ENCODE measurements around the gene SPATA20.

GRCh38 chr17:49497374-49498083 is 2.4 kb downstream of the NGFR start:
- PRO-cap: no peak
- RRBS: 17% methylated on average over 9 of the region's 58 CpGs

DNA sequence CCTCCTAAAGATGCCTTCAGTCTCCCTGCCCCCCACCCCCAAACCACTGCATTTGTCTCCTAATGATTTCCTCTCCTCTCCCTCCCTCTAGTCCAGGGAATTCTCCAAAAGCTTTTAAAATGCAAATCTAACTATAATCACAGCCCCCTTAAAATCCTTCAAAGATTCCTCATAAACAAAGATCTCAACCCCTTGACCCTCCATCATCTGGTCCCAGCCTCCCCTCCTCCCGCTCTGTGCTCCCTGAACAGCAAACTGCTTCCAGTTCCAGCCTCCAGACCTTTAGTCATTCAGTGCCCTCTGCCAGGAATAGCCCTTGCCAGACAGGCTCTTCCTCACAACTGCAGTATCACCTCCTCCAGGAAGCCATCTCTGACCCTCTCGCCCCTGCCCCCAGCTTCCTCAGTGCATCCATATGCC is 2.3 kb upstream of the NXPH3 start:
- PRO-cap: no peak
- RRBS: no CpG with 5 or more reads among the region's 2 CpGs

GRCh38 chr17:49576590-49577102 is 975 bp downstream of the NXPH3 start:
- PRO-cap: no peak
- RRBS: 4% methylated on average over 17 of the region's 43 CpGs

GRCh38 chr17:49787796-49788342 is 612 bp upstream of the KAT7 start:
- PRO-cap: no peak
- RRBS: no CpG with 5 or more reads among the region's 15 CpGs

DNA sequence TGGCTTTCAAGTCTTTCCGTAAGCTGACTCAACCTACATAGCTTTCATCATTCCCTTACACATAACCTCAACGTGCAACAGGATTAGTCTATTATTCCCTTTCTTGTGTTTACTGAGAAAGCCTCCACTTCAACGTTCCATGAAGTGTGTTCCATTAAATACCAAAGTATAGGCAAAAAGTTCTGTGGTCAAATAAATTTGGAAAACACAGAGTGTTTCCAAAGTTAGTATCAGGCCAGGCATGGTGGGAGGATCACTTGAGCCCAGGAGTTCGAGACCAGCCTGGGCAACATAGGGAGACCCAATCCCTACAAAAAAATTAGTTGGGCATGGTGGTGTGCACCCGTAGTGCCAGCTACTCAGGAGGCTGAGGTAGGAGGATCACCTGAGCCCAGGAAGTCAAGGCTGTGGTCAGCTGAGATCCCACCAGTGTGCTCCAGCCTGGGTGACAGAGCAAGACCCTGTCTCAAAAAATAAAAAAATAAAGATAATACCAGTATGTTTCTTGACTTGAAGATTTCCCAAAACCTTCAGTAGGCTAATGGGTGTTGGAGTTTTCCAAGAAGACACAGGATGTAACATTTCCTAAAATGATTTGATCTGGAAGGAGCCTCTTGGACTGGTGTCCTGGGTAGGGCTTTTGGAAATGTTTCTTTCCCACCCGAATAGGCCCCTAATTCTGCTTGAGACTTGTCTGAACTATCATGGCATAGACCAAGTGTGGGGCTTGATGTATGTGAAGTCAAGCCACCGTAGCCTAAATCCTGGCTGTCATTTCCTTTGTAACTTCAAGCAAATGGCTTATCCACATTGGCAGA is 13.1 kb downstream of the TAC4 start:
- PRO-cap: no peak
- RRBS: no CpG with 5 or more reads among the region's 7 CpGs

DNA sequence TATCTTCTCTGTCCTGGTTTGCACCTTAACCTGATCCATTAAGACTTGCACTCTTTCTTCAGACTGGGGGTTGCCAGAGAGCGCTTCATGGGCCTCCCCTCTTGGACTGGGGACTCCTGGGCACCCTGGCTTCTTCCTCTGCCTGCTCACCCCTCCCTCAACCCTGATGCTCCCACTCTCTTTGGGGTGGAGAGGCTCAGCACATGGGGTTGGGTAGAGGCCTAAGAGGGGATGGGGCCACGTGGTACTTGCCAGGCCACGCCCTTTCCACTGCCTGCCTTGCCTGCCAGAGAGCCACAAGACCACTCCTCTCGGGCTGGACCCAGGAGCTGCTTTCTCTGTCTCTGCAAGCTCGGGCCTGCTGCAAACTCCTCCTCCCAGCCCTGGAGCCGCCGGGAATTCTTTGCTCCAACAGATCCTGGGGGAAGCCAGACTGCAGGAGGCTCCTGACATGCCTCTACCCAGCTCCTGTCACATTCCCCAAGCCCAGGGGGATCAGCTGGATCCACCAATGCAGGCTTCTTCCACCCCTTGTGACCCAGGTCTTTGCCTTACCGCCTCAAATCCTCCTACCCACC is 11.7 kb downstream of the DLX4 start:
- PRO-cap: no peak
- RRBS: no CpG with 5 or more reads among the region's 8 CpGs

- PRO-cap: no peak
- RRBS: no CpG with 5 or more reads among the region's 2 CpGs
These were observed 4.9 kb upstream of the ITGA3 start for GRCh38 chr17:50051040-50051405.

DNA sequence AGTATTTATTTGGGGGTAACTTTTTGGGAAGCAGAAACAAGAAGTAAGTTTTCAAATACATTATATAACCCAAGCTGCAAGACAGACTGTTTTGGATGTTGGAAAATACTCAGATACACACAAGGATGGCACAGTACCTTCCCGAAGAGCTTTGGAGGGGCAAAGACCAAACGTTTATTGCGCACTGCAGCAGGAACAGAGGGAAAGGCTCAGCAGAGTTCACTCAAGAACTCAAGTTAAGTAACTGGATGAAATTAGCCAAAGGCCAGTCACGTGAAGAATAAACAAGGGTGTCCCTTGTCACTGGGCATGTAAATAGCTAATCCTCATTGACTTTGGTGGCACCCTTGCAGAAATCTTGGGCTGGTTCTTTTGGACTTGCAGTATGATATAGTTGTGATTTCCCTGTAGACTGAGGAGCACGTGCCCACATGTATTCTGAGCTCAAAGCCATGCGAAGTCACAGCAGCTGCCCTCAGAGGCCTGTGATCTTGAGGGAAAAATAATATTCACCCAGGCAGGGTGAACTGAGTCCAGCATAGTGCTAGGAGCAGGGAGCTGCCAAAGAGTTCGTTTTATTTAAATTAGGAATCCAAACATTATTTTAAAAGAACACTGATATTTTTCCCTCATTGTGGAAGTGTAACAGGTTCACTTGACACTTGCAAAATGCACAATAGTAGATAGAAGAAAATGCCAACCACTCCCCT is 2.9 kb downstream of the PDK2 start:
- PRO-cap: no peak
- RRBS: no CpG with 5 or more reads among the region's 7 CpGs

DNA sequence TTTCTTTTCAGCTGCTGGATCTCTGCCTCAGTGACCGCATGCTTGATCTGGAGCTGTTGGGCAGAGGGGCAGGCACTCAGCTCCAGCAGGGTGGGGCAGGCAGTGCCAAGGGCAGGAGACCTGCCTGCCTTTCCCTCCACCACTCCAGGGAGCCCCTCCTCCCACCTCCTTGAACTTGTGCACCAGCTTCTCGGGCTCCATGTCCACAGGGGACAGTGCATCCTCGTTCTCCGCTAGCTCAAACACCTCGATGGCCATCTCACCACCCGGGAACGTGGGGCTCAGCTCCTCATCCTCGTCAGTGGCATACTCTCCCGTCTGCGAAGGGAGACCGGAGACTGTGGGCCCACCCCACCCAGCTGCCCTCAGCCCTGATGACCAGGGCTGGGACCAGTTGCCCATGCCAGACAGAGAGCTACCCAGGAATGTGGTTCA is 9.3 kb upstream of the SAMD14 start:
- PRO-cap: no peak
- RRBS: 92% methylated on average over 6 of the region's 11 CpGs

- PRO-cap: bidirectional peak, plus-strand start at chr17:50147994, minus-strand start at chr17:50147732
- RRBS: no CpG with 5 or more reads among the region's 9 CpGs
These were observed 3.1 kb downstream of the PPP1R9B start for GRCh38 chr17:50147273-50147780.

GRCh38 chr17:50148248-50148427 is 2.3 kb downstream of the PPP1R9B start:
- PRO-cap: no peak

DNA sequence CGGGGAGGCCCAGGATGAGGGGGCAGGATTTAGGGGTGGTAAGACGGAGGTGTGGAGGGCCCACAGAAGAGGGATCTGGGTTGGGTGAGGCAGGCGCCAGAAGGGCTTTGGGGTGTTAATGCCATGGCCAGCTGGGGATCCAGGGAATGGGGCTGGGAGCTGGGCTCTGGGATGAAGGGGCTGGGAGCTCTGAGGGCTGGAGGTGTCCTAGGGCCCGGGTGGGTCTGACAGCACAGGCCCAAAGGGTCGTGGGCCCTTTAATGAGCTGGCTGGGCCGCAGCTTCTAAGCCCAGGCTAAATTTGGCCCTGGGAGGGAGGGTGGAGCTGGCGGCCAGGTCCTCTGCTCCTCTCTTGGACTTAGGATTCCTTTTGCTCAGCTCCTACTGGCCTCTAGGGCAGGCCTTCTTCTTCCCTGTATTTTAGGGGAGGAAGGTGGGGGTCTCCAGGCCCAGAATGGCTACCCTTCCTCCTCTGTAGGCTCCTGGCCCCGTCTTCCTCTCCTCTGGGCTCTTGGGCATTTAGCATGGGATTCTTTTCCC is 363 bp downstream of the SGCA start:
- PRO-cap: no peak
- RRBS: no CpG with 5 or more reads among the region's 8 CpGs

DNA sequence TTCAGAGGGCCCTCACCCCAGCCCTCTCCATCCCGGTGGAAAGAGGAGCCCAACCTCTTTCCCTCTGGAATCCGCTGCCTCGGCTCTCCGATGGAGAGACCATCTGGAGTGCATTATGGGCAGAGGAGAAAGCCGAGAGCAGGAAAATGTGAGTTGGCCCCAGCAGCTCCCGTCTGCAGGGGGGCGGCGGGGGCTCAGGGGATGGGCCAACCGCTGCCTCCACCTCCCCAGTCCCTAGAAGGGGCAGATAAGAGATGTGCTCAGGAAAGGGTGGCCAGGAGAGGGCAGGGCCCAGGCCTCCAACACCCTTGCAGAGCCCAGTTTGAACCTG is 15.3 kb upstream of the TMEM92 start:
- PRO-cap: no peak
- RRBS: no CpG with 5 or more reads among the region's 9 CpGs

DNA sequence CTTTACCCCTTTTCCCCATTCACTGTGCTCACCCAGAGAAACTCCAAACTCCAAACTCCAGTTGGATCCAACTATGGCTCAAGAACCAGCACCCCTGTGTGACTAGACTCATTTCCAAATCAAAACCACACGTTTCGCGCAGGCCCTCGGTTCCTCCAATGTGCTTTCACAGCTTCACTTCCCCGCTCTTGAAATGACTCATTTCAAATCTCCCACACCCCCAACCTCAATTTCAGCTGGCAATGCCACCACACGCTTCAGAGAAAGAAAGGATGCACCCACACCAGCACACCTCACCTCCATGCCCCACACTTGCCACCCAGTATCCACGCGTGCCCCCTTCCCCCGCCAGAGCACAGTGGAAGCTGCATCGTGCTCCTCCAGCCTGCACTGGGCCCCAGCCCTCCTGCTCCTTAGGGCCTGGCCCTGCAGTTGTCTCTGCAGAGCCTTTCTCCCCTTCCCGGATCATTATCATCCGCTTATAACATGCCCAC is 9.0 kb downstream of the TMEM92 start:
- PRO-cap: no peak
- RRBS: no CpG with 5 or more reads among the region's 12 CpGs

DNA sequence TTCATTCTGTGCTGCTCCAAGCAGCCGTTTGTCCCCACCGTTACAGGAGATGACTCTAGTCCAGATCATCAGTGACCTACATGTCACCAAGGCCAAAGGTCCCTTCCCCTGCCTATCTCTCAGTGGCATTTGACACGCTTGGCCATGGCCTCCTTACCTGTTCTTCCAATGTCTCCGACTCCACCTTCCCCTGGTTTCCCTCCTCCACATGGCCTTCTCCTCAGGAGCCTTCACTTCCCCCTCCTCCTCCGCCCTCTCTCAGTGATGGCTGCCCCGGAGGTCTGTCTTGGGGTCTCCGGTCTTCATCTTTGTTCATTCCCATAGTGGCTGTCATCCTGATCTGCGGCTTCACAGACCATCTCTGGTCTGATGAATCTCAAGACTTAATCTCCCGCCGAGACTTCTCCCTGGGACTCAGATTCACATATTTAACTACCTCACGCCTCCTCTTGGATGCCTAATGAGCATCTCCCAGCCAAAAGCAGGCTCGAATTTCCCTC is 9.6 kb downstream of the TMEM92 start:
- PRO-cap: no peak
- RRBS: no CpG with 5 or more reads among the region's 12 CpGs

- PRO-cap: no peak
- RRBS: no CpG with 5 or more reads among the region's 10 CpGs
These were observed 9.9 kb downstream of the MRPL27 start for GRCh38 chr17:50362834-50363671.

GRCh38 chr17:50482436-50483003 is 3.9 kb downstream of the RSAD1 start:
- PRO-cap: no peak
- RRBS: 36% methylated on average over 1 of the region's 8 CpGs

DNA sequence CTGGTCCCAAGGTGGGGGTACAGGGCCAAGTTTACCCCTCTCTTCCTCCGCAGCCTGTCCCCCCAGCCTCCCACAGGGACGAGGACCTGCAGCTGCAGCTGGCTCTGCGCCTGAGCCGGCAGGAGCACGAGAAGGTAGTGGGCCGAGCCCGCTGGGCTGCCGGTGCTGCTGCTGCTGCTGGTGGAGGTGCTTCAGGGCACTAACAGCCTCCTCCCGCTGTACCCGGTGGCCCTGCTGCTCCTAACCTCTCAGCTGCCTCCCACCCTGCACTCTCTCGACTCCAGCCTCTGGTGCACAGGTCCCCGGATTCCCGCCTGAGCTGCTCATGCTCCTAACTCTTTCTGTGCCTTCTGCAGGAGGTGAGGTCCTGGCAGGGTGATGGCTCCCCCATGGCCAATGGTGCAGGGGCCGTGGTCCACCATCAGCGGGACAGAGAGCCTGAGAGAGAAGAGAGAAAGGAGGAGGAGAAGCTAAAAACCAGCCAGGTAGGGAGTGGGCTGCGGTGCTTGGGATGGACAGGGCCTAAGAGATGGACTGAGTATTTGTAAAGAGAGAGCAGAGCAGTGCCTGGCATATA is 6.4 kb downstream of the EPN3 start:
- PRO-cap: no peak
- RRBS: 89% methylated on average over 9 of the region's 16 CpGs

- PRO-cap: no peak
- RRBS: no CpG with 5 or more reads among the region's 6 CpGs
These were observed 3.4 kb upstream of the SPATA20 start for GRCh38 chr17:50543398-50544100.

- PRO-cap: bidirectional peak, plus-strand start at chr17:50547193, minus-strand start at chr17:50547204
- RRBS: under 1% methylated on average over 22 of the region's 45 CpGs
These were observed at the start of gene SPATA20 for GRCh38 chr17:50546737-50547563. Gene SPATA20 (plus strand): TSS chr17:50547174.